Heart (tissue), 3 donors: ENCODE measurements around the gene FAM120B.

- RAMPAGE, long total RNA, 2 experiments = no peak in any of the 2 experiments
Measured at GRCh38 chr6:167993861-167994297, 3.6 kb upstream of the KIF25 start.

- RAMPAGE, long total RNA, 2 experiments = no peak in any of the 2 experiments
Measured at GRCh38 chr6:168158666-168159097, 79.7 kb upstream of the FRMD1 start.

DNA sequence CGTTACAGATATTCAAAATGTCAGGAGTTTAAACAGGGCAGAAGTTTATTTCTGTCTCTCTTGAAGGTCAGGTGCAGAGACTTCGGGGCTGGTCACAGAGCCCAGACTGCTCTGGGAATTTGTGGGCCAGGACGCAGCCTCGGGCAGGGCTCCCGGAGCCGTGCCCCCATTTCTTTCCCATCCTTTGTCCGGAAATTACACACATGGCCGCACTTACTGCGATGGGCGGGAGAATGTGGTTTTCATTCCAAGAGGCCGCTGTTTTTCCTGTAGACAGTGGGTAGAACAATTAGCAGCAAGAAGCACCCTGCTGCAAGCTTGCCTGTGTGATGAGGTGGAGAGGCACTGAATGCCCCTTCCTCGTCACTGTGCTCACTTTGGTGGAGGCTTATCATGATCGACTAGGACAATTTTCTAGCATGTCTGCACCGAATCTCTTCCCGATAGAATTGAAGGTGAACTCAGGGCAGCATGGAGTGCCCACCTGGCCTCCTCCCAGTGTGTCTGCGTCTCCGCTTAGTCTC is 102.9 kb downstream of the DACT2 start:
- RAMPAGE, long total RNA, 2 experiments = no peak in any of the 2 experiments

DNA sequence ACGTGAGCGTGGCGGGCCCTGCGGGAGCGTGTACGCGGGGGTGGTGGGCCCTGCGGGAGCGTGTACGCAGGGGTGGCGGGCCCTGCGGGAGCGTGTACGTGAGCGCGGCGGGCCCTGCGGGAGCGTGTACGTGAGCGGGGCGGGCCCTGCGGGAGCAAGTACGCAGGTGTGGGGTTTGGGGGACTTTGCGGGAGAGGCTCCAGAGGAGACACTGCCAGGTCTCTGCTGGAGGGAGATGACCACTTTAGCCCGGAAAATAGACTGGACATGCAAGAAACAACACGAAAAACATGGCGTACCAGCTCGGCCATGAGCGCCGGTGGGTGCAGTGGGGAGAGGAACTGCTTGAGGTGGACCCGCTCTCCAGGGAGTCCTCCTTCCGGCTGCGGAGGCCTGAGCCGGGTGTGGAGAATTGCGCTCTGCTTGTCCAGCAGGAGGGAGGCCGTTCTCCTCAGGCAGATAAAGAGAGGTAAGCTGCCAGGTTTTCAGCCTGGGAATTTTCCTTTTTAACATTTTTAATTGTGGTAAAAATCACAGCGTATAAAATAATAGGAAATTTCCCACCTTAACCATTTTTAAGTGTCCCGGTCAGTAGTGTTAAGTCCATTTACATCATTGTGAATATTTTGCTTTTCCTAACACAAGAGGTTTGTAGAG is 27.7 kb upstream of the SMOC2 start:
- RAMPAGE, long total RNA, 2 experiments = no peak in any of the 2 experiments

- RAMPAGE, long total RNA, 2 experiments = no peak in any of the 2 experiments
Measured at GRCh38 chr6:169371325-169371918, 117.8 kb upstream of the THBS2 start.

DNA sequence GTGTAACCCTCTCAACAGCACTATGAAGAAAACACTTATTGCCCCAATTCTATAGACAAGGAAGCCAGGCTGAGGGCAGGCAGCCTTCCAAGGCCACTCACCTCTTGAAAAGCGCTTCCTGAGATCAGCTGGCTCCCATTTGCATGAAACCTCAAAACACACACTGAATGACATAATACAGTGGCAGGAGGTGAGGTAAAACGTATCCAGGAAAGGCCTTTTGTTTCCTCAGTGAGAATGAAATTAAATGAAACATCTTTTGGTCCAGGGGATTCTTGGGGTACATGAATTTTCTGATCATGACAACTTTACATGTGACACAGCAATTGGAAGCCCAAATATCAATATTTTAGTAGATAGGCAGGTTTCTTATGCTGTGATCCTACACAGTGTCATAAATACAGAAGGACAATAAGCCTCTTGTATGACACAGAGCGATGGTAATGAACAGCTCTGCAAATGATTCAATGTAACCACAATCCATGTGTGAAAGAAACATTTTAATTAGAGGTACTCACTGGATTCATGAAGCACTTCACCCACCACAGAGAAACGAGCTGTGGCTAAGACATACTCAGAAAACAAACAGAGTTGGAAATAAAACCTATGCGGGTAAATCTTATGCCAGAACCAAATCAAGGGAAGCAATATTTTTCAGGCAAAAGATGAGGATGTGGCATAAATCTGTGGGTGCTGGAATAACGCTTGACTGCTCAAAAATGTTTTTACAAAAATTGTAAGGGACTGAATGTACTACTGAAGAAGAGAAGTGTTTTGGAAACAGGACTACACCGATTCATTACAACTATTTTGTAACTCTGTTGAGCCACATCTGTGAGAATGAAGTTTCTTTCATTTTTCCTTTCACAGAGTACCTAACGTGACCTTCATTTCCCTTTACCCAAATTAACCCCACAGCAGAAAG is 112.2 kb downstream of the WDR27 start:
- RAMPAGE, long total RNA, 2 experiments = no peak in any of the 2 experiments

GRCh38 chr6:169712261-169712676 is 10.3 kb downstream of the C6orf120 start:
- RAMPAGE, long total RNA, 2 experiments = no peak in any of the 2 experiments

- RAMPAGE, long total RNA, 2 experiments = no peak in any of the 2 experiments
Measured at GRCh38 chr6:169800698-169801108, 49.3 kb downstream of the ERMARD start.

- RAMPAGE, long total RNA, 2 experiments = no peak in any of the 2 experiments
Measured at GRCh38 chr6:169851622-169852811, 100.6 kb downstream of the ERMARD start.

DNA sequence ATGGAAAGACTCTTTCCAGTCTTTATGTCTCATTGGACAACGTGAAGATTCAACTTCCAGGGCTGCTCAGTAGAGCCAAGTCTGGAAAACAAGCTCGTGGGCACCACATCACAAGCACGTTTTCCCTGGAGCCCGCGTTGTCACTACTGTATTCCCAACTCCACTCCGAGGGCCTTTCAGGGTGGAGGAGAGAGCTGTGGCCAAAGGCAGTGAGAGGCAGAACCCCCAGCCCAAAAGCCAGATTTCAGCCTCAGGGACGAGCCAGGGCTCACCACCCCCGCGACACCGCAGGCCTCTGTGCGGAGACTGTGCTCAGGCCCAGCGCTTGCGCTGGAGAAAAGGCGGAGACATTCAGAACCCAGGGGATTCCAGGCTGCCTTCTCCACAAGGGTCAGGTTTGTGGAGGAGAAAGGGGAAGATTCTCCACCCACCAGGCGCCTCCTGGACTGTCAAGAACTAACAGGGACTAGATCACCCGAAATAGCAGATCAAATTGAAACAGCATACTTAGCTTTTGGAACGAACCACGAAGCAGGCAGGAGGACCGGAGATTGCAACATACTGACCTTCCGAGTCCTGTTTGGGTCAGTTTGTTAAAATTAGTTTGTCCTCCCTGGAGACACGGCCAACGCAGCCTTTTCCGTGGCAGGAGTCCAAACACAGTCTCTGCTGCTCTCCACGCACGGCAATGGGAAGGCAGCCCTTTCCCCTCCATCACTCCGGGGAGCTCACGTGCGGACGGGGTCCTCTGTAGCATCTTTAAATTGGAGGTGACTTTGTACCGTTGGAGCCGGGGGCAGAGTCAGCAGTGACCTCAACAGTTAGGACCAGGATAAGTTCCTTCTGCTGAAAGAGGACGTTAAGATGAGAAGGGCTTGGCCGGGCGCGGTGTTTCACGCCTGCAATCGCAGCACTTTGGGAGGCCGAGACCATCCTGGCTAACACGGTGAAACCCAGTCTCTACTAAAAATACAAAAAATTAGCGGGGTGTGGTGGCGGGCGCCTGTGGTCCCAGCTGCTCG is 14.3 kb downstream of the DLL1 start:
- RAMPAGE, long total RNA, 2 experiments = no peak in any of the 2 experiments

- RAMPAGE, long total RNA, 2 experiments = start-site peak on the plus strand in 1 of 2 experiments, at chr6:170306746-170306792 at its widest, 1,875 reads per replicate
Measured at GRCh38 chr6:170305666-170306875, at the start of gene FAM120B. TSS of gene FAM120B (plus strand) at chr6:170306758.

GRCh38 chr6:170344717-170345304 is 38.3 kb downstream of the FAM120B start:
- RAMPAGE, long total RNA, 2 experiments = no peak in any of the 2 experiments

GRCh38 chr6:170372095-170373085 is 65.8 kb downstream of the FAM120B start:
- RAMPAGE, long total RNA, 2 experiments = no peak in any of the 2 experiments